ENCODE measurements around a stretch of chr12.

DNA sequence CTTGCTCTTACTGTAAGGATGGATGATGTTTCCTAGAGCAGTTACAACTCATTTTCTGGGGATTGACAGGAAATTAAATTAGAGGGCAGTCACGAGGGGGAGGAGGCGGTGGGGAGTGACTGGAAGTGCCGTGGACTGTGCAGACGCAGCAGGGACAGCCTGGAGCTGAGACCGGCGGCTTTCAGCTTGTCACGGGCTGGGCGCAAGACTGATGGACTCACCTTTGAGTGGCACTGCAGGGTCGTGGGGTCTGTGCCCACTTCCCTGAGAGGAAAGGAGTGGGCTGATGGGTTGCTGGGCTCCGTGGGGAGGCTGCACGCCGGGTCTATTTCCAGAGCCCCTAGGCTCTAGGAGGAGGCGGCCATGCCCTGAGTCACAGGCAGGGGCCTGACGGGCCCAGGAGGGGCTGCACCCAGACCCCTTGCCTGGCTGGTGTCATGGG, 32.9 kb downstream of the NOC4L start:
- RRBS: no CpG with 5 or more reads among the region's 14 CpGs

DNA sequence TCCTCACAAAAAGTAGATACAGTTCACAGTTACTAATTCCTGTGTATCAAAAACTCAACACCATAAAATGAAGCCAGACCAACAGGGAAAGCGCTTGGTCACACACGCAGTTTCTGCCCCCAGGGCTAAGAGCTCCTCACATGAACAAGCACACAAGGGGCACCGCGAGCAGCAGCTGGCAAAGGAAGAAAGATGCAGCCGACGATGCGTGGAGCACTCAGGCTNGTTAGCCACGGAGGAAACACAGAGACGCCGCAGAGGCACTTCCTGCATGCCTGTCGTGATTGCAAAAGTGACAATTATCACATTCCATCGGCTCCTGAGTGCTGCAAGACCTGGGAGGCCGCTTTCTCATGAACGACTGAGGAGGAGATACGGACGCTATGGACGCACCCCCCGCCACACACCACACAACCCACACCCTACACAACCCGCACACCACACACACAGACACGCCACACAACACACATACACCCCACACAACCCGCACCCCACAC, 78.2 kb downstream of the NOC4L start:
- RRBS: no CpG with 5 or more reads among the region's 21 CpGs

DNA sequence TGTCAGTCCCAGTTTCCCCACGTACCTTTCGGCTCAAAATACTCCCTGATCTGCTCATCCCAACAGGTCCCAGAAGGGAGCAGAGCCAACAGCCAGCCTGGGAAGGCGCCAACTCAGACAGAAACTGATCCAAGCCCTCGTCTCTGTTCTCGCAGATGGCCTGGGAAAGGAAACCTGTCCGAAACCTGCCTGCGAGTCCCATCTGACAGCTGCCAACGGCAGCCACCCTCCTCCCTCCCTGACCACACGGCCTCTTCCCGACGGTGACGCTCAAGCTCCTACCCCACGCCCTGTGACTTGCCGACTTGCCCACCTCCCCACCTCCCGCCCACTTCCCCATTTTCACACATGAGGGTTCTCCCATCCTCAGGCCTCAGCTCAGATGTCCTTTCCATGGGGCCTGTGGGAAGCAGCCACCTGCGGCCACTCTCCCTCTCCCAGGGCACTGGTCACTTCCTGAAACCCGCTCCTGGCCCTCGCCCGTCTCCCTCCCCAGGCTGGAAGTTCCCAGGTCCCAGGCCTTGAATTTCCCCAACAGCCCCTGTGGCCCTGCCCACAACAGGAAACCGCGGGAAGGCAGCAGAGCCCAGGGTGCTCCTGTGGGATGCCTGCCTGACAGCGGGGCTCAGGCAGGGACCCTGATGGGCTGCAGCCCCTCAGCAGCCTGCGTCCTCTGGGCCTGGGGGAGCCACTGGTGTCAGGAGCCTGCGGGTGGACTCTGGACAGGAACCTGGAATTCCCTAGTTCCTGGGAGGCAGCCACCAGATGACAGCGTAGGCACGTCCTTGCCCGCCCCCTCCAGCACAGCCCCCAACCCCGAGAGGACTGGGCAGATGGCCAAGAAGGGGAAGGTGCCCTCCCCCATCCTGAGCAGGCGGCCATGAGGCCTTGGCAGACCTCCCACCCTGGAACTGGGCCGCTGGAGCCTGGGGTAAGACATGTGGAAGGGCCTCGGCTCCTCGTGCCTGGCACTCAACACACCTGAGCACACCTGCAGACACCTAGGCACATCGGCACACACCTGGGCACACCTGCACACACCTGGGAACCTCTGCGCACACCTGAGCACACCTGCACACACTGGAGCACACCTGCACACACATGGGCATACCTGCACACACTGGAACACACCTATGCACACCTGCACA, 60.6 kb upstream of the FBRSL1 start:
- RRBS: no CpG with 5 or more reads among the region's 34 CpGs

GRCh38 chr12:132445914-132446190, 44.1 kb upstream of the FBRSL1 start:
- RRBS: no CpG with 5 or more reads among the region's 19 CpGs

- RRBS: no CpG with 5 or more reads among the region's 17 CpGs
Observed at GRCh38 chr12:132536525-132537159, 46.7 kb downstream of the FBRSL1 start.

DNA sequence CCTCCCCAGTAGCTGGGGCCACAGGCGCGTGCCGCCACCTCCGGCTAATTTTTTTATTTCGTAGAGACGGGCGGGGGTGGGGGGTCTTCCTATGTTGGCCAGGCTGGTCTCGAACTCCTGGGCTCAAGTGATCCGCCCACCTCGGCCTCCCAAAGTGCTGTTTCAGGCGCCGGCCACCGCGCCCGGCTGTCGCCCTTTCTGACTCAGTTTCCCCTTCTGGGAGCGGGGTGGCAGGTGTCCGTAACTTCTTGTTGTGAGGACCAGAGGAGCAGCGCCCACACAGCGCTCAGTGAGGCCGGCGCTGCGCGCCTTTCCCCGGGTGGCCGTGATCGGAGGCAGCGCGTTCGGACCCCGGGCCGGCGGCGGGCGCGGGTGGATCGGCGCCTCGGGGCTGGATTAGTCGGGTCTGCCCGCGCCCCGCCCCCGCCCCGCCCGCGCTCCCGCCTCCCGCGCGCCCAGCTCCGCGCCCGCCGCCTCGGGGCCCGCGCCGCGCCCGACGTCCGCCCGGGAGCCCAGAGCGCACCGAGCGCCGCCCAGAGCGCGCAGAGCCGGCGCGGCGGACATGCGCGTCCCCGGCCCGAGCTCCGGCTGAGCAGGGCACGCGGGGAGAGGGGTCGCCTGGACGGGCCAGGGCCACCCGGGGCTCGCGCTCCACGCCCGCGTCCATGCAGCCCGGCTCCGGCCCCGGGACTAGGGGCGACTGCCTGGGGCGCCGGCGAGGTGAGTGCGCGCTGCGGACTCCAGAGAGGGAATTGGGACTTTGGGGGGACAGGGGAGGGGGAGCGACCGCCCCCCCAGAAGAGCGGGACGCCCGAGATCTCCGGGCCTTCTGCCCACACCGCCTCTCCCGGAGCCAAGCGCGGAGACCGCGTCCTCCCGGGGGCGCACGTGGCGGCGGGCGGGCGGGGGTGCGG, 50.6 kb downstream of the LRCOL1 start:
- RRBS: 2% methylated on average over 34 of the region's 119 CpGs

GRCh38 chr12:132571998-132572647, 38.3 kb downstream of the LRCOL1 start:
- RRBS: no CpG with 5 or more reads among the region's 36 CpGs

DNA sequence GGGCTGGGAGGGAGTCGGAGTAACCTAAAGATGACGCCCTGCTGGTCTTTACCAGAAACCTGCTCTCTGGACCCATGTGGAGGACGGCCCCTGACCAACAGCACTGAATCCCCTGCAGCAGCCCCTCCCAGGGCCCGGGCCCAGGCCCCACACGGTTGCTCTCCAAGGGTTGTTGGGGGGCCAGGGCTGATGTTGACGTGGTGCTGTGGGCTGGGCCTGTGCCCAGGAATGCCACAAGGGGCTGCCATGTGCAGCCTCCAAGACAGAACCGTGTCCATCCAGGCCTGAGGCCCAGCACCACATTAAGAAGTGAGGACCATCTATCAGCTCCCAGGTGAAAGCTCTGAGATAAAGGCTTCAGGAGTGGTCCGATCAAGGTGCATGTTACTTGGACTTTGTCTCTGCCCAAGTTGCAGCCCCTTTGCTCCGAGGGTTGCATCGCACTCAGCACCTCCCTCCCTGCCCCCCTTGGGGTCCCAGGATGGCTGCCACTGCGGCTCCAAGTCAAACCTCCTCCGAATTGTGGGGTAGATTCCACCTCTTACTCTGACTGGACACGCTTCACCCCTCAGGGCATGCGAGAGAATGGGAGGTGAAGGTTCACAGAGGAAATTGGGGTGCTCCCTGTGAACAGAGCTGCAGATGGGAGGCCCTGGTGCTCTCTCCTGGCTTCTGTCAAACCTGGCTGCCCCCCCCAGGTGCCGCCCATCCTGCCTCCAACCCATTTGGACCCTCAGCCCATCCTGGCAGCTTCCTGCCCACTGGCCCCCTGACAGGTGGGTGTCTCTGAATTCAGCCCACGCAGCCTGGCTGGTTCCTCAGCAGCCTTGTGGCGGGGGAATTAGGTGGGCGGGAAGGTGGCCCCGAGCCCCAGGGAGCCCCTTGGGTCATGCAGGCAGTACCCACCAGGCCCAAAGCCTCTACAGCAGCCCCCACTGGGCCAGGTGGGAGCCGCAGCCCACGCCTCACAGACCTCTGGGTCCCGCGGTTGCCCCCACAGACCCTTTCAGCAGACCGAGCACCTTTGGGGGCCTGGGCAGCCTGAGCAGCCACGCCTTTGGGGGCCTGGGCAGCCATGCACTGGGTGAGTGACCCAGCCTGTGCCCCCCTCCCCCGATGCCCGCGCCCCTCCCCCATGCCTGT, 29.3 kb downstream of the LRCOL1 start:
- RRBS: no CpG with 5 or more reads among the region's 28 CpGs

- RRBS: 4% methylated on average over 8 of the region's 39 CpGs
Observed at GRCh38 chr12:132618884-132619307, 320 bp downstream of the P2RX2 start.

GRCh38 chr12:132827538-132828161, 1.0 kb downstream of the GOLGA3 start:
- RRBS: no CpG with 5 or more reads among the region's 18 CpGs

DNA sequence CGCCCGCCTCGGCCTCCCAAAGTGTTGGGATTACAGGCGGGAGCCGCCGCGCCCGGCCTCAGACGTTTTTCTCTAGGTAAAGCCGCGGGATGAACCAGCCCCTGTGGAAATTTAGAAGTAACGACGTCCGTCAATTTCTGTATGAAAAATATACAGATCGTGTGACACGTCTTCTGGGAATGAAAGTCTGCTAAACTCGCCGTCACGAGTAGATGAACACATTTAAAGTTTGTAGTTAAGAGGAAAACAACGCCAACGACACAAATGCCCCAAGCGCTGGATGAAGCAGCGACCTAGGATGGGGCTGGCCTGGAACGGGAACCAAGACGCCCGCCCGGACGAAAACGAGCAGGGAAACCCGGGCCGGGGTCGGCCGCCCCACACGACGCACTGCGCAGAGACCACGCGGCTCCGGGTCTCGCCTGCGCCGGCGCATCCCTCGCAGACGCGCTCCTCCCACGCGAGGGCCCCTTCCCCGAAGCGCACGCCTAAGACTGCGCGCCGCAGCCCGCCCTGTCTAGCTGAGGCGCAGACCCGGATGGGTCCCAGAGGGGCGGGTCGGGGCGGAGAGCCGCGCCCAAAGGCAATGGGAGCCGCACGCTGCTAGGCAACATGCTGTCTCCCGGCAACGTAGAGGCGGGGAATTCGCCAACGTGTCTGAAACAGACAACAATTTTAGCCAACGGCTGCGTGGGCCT, 20.7 kb upstream of the CHFR start:
- RRBS: 3% methylated on average over 16 of the region's 71 CpGs

DNA sequence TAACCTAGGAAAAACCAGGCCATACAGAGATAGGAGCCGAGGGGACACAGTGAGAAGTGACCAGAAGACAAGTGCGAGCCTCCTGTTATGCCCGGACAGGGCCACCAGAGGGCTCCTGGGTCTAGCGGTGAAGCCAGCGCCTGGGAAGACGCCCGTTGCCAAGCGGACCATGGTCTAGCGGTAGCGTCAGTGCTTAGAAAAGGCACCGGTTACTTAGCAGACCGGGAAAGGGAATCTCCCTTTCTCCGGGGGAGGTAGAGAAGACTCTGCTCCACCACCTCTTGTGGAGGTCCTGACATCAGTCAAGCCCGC, 9.2 kb upstream of the ZNF26 start:
- RRBS: no CpG with 5 or more reads among the region's 14 CpGs

GRCh38 chr12:133057974-133059207, 21.1 kb downstream of the ZNF84 start:
- RRBS: no CpG with 5 or more reads among the region's 11 CpGs

DNA sequence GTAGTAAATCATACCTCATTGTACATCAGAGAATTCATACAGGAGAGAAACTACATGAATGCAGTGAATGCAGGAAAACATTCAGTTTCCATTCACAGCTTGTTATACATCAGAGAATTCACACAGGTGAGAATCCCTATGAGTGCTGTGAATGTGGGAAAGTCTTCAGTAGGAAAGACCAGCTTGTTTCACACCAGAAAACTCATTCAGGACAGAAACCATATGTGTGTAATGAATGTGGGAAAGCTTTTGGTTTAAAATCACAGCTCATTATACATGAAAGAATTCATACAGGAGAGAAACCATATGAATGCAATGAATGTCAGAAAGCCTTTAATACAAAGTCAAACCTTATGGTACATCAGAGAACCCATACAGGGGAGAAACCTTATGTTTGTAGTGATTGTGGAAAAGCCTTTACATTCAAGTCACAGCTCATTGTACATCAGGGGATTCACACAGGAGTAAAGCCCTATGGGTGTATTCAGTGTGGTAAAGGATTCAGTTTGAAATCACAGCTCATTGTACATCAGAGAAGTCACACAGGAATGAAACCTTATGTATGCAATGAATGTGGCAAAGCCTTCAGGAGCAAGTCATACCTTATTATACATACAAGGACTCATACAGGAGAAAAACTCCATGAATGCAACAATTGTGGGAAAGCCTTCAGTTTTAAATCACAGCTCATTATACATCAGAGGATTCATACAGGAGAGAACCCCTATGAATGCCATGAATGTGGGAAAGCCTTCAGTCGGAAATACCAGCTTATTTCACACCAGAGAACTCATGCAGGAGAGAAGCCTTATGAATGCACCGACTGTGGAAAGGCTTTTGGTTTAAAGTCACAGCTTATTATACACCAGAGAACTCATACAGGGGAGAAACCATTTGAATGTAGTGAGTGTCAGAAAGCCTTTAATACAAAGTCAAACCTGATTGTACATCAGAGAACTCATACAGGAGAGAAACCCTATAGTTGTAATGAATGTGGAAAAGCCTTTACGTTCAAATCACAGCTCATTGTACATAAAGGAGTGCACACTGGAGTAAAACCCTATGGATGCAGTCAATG, 21.7 kb downstream of the ZNF268 start:
- RRBS: no CpG with 5 or more reads among the region's 3 CpGs